Occipital lobe (tissue), 2 donors: ENCODE data around the genes MOGAT1, ACSL3, SCG2 and CUL3.

GRCh38 chr2:221511180-221511828 is 60.8 kb downstream of the EPHA4 start:
- RAMPAGE, long total RNA = no peak

DNA sequence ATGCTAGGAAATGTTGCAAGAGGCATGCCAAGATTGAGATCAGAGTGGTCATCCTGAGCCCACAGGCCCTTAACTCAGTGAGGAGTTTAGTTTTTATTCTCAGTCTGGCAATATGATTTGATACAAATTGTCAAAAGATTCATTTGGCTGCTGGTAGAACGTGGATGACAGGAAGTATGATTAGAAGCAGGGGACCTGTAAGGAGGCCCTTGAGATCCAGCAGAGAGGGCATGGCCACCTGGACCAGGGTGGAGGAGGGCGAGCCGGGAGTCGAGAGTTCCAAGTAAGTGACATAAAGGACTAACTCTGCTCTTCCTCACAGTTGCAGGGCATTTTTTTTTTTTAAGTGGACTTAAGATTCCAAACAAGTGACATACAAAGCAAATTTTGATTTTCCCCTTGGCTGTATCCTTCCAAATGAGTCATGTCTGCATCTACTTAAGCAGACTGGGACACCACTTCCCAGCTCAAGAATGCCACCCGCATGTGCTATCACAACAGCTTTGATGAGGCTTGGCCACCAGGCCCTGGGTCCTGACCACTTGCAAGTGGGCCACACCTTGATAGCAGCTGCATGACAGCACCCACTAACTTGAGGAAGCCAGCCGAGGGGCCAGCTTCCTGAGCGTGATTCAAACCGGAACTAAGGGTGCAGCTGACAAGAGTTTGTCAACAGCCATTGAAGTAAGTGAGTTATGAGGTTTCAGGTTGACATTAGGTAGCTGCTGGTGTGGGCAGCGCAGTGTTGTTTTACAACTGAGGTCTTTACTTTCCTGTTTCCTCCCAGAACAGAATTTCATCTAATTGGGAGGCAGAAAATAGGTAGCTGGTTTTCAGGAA is 54.6 kb downstream of the EPHA4 start:
- RAMPAGE, long total RNA = no peak

- RAMPAGE, long total RNA = no peak
Measured at GRCh38 chr2:222448495-222449372, 24.4 kb downstream of the SGPP2 start.

- RAMPAGE, long total RNA = no peak
Measured at GRCh38 chr2:222555029-222555773, 100.7 kb downstream of the FARSB start.

DNA sequence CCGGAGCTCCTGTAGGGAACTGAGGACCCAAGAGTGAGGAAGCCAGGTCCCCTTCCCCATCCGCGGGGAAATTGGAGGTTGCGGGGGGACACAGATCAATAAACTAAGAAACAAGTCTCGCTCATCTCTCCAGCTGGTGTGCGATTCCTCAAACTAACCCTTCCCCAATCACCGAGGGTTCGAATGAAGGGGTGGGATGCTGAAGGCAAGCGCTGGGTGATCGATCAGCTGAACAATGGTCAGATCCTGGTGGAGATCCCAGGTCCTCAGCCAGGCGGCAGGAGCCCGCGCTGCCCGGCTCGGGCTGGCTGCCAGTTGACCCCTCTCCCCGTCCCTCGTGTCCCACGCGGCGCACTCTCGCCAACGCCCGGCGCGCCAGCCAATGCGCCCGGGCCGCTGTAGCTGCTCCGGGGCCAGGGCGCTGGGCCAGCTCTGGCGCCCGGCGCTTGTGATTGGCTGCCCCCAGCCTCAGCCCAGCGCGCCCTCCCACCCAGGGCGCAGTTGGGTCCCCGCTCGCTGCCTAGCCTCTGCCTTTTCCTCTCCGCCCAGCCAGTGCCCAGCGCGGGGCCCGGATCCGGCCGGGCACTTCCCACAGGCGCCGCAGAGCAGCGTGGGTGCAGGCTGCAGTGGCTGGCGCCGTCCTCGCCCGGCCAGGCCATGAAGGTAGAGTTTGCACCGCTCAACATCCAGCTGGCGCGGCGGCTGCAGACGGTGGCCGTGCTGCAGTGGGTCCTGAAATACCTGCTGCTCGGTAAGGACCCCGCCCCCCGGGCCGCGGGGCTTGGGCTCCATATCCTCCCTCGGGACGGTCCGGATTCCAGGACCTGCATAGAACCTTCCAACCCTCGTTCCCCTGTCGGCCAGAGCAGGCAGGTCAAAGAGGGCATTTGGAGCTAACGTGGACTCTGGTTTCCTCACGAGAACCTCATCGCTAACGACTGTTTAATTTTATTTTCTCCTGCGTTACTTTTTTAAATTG is at the start of gene MOGAT1:
Gene MOGAT1, plus strand, starts transcription at position 530 of the 979 bp plus-strand sequence.
- RAMPAGE, long total RNA = no peak

DNA sequence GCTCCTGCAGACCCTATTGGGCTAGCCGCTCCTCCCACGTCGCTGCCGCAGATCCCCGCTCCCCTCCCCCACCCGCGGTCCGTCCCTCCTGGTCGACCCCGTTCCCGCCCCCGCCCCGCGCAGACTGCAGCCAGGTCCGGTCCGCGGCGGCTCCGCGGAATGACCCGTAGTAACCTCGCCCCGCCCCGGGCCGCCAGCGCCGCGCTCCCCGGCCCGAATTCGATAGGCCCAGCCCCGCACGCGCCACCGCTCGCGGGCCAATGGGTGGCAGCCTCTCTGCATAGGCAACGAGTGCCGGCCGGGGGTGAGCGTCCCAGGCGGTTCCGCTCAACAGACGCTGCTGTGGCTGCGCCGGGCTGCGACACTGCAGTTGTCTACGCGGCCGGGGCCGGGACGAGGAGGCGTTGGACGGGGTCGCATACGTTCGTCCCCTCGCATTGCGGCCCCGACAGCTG is at the start of gene ACSL3:
Gene ACSL3, plus strand, starts transcription at position 333 of the 455 bp plus-strand sequence.
- RAMPAGE, long total RNA = start-site peak on the plus strand centred at position 322 of the sequence, 86 bp wide, 2,561 and 1,678 reads in 2 replicates

DNA sequence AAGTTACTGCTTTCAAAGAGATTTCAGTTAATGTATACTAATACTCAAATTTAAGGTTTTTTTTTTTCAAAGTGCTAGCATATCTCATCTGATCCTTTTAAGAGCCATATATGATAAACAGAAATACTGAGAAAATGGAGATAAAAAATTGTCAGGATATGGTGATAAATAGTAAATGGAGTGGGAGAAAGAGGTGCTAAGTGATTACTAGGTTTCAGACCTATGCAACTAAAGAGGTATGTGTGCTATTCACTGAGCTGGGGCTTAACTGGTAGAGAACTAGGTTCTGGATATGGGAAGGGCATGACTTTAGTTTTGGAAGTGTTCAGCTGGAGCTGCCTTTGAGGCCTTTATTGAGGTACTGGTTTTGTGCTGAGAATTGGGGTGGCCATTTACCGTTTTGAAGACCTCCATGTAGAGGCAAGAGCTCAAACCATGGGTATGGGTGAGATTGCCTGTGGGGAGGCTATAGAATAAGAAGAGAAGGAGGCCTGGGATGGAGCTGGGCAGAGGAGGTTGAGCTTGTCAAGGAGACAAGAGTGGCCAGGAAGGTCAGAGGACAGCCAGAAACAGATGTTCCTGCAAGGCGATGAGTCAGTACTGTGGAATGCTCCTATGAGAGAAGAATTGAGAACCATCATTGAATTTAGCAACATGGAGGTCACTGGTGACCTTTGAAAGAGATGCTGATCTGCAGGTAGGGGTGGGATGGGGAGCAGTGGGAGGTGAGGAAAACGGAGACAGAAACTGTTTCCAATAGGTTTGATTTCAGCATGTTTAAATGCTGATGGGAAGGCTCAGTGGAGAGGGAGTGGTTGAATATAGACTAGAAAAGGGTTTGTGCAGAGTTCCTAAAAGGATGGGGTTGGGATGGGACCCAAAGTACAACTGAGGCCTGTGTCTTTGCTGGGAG is 3.3 kb downstream of the ACSL3 start:
- RAMPAGE, long total RNA = no peak

DNA sequence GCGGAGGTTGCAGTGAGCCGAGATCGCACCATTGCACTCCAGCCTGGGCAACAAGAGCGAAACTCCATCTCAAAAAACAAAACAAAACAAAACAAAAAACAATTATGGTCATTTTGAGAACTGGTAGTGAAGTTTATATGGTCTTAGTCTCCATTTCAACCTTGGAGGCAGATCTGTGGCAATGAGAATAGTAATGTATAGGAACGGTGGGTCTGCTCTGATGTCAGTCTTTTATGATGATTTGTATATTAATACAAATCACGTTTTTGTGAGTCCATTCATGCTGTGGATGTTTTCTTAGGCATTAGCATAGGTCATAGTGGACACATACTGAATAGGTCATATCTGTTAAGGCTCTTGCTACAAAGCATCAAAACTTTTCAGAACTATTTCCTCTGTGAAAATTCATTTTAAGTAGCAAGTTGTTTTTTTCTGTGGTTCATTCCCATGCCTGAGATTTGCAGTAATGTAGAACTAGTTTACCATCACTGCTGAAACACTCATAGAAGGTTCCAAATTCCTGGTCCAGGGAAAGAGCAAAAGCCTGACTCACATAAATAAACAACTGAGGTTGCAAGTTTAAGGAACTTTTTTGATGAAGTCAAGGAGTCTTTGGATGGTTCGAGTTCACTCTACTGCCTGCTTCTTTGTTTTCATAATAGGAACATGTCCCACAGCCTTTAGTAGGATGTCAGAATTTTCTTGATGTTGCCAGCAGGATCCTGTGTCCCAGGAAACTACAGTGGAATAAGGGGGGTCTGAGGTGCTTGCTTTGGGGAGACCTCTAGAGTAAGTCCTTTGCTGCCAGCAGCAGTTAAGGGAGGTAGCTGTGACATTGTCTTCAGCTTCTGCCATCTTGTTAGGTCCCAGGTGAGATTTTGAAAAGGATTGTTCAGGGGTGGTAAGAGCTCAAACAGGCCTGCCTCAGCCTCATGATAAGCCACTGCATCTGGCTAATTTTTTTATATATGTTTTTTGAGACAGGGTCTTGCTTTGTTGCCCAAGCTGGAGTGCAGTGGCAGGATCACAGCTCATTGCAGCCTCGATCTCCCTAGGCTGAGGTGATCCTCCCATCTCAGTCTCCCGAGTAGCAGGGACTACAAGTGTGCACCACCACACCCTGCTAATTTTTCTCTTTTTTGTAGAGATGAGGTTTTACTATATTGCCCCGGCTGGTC is 43.8 kb downstream of the ACSL3 start:
- RAMPAGE, long total RNA = no peak

DNA sequence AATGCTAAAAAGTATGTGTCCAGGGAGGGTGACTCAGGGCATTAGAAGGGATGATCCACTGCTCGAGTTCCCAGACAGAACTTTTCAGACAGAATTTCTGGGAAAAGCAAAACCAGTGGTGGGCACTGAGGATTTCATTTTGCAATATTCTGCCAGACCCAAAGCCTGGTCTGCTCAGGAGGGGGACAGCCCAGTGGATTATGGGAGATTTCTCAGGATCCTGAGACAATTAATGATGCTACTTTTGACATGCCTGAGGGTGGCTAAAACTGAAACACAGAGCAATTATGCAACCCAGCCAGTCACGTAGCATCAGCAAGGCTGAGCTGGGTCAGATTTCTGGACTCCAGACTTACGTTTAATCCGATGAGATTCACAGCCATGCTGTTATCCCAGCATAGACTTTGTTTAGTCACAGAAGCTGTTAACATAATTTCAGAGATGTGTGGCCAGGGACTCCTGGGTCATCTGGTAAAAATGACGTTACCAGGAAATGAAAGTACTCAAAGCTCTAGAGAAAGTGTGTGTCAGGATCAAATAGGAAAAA is 4.6 kb upstream of the KCNE4 start:
- RAMPAGE, long total RNA = no peak

GRCh38 chr2:223602051-223602557 is at the start of gene SCG2:
TSS of gene SCG2 (minus strand) at chr2:223602361.
- RAMPAGE, long total RNA = start-site peak on the minus strand at chr2:223602326-223602426, 1,453 and 414 reads in 2 replicates

DNA sequence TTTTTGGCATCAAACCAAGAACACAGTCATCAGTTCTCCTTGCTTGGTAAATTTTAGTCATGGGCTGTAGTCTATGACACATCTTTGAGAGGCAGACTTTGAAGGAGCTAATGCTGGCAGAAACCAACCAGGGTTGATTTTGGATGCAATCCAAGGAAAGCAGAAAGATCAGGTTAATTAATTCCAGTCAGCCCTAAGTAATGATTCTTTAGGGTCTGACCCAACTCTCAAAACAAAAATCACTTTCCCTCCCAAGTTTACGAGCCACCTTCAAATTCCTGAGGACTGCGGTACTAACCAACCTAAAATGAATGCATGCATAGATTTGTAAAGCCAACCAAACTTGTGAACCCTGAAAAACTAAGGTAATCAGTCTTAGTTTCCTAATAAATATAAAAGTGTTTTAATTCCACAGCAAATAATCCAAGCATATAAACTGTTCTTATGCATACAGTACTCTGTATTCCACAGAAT is 22.1 kb downstream of the AP1S3 start:
- RAMPAGE, long total RNA = no peak

DNA sequence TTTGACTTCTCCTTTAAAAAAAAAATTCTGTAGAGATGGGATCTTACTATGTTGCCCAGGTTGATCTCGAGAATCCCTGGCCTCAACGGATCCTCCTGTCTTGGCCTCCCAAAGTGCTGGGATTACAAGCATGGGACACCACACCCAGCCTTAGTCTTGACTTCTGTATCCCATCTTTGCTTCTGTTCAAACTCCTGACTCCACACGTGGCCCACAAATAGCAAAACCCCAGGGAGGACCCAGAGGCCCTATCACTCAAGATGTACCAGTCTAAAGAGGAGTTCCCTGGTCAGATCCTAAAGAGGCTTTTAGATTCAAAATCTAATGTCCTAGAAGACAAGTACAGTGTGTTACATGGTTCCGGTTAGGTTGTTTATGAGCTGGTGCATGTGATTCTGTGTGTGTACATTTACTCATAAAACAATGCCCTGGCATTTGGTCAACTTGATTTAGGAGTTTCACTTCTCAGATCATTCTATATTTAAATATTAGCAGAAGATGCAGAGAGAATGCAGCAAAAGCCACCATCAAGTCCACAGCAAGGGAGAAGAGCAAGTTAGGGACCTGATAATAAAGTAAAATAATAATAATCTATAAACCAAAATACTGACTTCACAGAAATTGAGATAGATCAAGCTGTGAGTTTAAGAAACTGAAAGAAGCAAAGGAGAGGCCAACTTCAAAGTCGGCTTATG is 4.0 kb upstream of the AP1S3 start:
- RAMPAGE, long total RNA = no peak

DNA sequence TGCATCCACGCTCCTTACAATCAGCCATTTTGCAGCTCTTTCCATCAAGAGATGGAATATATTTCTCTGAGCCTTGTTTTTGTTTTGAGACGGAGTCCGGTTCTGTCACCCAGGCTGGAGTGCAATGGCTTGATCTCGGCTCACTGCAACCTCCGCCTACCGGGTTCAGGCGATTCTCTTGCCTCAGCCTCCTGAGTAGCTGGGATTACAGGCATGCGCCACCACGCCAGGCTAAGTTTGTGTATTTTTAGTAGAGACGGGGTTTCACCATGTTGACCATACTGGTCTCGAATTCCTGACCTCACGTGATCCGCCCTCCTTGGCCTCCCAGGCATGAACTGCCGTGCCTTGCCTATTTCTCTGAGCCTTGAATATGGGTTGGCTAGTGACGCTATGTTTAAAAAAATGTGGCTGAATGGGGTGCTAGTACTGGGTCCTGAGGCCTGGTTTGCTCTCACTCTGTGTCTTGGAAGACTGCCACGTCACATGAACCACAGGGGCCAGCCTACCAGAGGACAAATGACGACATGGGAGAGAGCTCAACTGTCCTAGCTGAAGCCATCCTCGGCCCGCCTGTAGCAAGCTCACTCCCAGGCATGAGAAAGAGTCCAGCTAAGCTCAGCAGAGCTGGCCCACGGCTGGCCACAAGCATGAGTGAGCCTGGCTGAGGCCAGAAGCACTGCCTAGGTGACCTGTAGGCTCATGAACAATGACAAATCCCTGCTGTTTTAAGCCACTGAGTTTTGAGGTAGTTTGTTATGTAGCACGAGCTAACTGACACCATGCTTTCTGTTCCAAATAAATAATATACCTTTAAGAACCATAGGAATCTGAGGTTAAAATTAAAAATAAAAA is 14.6 kb downstream of the WDFY1 start:
- RAMPAGE, long total RNA = no peak

DNA sequence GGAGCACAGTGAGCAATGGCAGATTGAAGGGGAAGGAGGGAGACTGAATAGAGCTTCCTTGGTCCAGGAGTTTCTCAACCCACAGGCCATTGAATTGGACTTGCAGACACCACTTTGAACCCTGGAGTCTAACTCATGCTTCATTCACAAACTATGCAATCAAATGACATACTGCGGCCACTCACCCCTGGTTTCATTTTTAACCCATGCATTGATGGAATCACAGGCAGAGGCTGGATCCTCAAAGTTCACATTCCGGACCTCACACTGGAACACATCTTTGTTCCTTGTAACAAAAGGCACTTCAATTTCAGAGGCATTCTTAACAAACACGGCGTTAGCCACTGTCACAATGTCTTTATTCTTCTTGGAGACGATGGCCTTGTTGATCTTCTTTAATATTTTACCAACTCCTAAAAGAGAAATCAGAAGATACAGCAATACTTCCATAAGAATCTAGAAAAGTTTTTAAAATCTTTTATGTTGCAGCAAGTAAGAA is 40.7 kb downstream of the MRPL44 start:
- RAMPAGE, long total RNA = no peak

DNA sequence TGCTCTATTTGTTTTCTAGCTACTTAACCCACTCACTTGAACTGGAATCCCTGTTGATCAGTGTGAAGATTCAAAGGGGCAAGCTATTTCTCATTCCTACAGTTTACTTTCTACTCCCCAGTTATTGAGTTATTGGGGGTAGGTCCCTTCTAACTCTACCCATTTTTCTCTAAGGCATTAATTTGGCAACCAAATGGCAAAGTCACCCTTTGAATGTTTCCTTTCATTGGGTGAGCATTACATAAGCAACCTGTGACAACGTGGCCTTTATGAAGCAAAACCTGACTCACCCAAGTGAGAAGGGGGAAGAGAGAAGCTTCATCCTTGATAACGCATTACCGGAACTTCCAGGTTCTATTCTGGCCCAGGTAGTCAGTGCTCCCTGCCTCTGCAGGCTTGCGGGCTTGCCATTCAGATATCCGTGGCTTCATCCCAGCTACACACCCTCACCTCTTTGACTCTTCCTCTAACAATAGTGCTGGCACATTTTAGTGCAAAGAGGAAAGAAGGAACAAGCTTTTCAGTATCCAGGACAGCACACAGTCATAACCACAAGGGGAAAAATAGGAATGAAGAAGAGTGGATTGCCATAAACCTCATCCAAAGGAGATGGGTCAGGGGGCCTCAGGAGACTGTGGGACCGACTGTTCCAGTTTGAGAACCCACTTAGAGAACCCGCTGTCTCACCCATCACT is 39.1 kb upstream of the FAM124B start:
- RAMPAGE, long total RNA = no peak

- RAMPAGE, long total RNA = no peak
Measured at GRCh38 chr2:224442064-224443178, 40.5 kb upstream of the FAM124B start.

DNA sequence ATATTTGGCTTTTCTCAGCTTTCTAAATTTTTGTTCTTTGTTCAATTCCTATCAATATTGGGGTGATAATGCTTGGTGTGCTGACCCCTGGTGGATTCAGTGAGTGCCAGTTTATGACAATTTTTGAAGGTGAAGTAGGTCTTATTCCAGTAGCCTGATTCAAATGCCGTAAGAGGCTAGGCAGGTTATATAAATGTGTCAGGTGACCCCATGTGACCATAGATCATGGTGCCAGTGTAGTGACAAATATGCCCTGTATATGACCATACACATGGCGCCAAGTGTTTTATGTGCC is 47.6 kb upstream of the FAM124B start:
- RAMPAGE, long total RNA = no peak

GRCh38 chr2:224584709-224585582 is at the start of gene CUL3:
TSS of gene CUL3 (minus strand) at chr2:224585363.
- RAMPAGE, long total RNA = no peak

- RAMPAGE, long total RNA = no peak
Measured at GRCh38 chr2:224678322-224678955, 37.7 kb downstream of the CCDC195 start.

DNA sequence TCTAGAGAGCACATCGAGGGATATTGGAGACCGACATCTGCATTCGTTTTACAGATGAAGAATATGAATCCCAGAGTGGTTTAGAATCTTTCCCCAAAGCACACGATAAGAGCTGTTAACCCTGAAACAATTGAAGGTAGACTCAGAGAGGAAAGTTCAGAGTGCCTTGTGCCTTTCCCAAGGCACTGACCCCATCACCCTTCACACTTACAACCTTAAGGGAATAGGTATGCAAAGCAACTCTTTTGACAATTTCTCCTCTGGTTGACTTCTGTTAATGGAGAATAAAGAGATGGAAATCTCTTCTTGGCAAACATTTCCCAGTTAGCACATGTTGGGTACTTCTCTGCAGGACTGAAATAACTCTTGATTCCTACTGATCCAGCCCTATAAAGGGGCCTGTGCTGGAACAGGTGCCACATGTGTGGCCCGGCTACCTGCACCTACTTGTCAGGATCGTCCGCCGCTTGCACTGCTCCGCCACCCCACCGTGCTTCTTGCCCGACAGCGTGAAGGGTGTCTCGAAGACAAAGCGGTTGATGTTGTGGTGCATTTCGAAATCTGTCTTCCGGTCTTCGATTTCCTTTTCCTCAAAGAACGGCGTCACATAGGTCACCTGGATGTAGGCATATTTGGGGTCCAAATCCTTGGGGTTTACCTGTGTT is 58.4 kb upstream of the CCDC195 start:
- RAMPAGE, long total RNA = no peak